Lower leg skin (tissue), 2 donors: ENCODE measurements around a stretch of chr16.

DNA sequence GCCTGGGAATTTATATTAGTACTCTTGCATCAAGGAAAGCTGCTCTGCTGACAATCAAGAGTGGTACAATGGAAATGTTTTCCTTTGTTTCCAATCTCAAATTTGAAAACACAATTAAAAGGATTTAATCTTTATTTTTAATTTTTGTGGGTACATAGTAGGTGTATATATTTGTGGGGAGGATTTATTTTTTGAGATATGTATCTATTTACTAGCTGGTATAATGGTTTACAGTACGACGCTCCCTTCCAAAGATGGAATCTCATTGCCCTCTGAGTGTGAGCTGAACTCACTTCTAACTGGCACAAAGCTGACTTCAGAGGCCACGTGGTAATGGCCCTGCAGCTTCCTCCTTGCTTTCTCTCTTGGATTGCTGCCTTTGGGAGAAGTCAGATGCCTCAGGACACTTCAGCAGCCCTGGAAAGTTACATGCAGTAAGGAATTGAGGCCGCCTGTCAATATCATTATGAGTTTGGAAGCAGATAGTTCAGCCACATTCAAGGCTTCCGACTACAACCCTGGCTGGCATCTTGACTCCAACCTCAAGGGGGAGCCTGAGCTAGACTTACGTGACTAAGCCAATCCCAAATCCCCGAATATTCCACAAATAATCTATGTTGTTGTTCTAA lies 13.8 kb downstream of the CEP20 start:
- PRO-cap = no peak
- RAMPAGE, long total RNA, 2 experiments = no peak in any of the 2 experiments

GRCh38 chr16:16009204-16010244 lies 60.1 kb downstream of the ABCC1 start:
- PRO-cap = no peak
- RAMPAGE, long total RNA, 2 experiments = no peak in any of the 2 experiments

- PRO-cap = no peak
- RAMPAGE, long total RNA, 2 experiments = no peak in any of the 2 experiments
These were observed 98.6 kb downstream of the ABCC1 start for GRCh38 chr16:16048060-16048432.

DNA sequence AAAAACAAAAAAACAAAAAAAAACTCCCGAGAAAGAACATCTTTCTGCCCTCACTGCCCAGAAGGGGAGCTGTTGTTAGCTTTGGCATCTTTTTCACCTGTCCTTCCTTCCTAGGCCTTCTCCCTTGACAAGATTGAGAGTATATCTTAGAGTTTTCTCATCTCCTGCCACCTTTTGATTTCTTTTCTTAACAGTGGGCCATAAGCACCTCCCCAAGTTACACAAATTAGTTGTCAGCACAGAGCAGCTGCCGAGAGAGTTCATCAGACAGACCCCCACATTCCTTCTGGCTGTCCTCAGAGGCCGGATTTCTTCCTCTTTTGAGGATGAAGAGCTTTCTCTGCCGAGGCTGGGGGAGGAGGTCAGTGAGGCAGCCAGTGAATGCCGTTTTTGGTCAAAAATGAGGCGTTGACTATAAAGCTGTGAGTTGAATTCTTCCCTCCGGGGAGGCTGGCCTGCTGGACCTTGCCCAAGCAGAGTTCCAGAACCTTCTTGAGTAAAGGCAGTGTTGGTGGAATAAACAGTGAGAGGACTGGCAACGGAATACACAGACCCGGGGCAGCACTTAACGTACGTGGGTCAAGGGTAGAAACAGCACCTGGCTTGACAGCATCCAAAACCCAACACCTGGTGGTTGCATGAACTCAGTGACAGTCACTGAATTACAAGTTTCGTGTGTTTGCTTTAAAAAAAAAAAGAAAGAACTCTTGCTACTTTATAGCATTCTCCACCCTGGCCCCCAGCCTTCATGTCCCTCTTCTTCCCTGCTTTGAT lies 126.9 kb downstream of the ABCC6 start:
- PRO-cap = no peak
- RAMPAGE, long total RNA, 2 experiments = no peak in any of the 2 experiments

- PRO-cap = no peak
- RAMPAGE, long total RNA, 2 experiments = no peak in any of the 2 experiments
These were observed 122.6 kb downstream of the ABCC6 start for GRCh38 chr16:16100719-16101125.

DNA sequence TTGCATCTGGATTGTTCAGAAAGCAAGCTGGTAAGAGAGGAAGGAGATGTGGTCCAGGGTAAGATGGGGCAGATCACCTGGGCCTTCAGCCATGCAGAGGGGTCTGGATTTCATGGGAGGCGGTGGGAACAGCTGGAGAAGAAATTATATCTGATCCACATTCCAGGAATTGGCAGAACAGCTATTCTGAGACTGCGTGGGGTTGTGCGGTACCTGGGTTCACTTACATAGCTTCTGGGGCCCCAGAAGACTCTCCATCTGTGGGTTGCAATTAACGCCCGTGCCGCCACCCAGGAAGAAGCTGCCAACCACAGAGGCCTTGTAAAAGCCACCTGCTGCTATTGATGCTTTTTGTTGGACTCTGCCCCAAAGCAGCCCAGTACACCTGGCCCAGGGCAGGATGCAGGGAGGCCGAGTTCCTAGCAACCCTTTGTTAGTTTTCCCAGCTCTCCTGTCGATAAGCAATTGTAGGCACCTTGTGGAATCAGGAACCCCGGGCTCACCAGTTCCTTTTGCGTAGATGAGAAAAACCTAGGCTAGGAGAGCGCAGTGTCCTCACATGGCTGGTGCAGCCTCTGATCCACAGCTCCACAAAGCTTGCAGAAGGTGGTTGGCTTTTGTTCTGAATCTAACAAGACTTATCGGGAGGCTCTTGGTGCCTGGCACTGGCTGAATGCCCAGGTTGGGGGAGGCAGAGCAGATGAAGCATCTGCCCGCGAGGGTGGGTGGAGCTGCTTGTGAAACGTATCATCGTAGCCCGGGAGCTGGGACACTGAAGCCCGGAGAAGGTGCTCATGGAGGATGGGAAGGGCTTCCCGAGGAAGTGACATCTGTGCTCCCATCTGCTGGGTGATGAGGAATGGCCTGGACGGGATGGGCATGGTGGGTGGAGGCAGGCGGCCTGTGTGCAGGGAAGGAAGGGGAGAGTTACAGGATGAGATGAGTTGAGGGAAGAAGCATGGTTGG lies 103.2 kb downstream of the ABCC6 start:
- PRO-cap = no peak
- RAMPAGE, long total RNA, 2 experiments = no peak in any of the 2 experiments

GRCh38 chr16:16149714-16150781 lies 73.2 kb downstream of the ABCC6 start:
- PRO-cap = no peak
- RAMPAGE, long total RNA, 2 experiments = no peak in any of the 2 experiments

DNA sequence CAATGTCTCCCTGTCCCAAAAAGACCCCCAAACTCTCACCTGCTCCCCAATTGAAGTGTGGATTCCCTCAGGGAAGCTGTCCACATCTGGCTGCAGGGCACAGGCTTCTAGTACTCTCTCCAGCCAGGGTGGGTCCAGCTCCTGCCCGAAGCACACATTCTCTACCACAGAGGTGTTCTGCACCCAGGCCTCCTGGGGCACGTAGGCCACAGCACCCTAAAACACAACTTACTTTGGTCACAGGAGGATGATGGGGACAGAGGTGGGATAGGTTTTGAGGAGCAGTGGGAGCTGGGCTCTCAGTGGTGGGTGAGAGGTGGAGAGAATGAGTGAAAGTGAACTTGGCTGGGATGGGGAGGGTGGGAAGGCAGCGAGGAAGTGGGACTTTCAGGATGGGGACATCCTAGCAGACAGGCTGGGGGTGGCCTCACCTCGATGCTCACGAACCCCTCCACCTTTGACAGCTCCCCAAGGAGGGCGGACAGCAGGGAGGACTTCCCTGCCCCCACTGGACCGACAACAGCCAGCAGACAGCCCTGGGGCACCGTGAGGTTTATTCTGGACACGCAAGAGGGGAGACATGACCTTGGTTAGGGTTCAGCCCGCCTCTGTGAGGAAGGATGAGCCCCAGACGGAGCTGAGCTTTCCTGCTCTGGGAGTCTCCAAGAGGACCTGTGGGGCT lies 40.8 kb downstream of the ABCC6 start:
- PRO-cap = no peak
- RAMPAGE, long total RNA, 2 experiments = no peak in any of the 2 experiments

DNA sequence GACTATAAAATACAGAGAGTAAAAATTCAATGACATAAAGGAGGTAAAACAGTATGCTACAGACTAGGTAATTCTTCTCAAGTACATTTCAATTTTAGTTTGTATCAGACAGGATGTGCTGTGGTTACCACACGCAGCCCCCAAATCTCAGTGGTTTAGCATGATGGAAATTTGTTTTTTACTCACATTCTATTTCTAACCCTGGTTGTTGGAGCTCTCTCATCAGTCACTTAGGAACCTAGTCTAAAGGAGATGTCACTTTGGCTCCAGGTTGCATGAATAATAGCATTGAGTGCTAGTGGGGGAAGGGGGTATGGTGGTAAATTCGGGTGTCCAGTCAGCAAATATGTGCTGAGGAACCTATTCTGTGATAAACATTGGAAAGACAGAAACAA lies 444.0 kb downstream of the XYLT1 start:
- PRO-cap = no peak
- RAMPAGE, long total RNA, 2 experiments = no peak in any of the 2 experiments

DNA sequence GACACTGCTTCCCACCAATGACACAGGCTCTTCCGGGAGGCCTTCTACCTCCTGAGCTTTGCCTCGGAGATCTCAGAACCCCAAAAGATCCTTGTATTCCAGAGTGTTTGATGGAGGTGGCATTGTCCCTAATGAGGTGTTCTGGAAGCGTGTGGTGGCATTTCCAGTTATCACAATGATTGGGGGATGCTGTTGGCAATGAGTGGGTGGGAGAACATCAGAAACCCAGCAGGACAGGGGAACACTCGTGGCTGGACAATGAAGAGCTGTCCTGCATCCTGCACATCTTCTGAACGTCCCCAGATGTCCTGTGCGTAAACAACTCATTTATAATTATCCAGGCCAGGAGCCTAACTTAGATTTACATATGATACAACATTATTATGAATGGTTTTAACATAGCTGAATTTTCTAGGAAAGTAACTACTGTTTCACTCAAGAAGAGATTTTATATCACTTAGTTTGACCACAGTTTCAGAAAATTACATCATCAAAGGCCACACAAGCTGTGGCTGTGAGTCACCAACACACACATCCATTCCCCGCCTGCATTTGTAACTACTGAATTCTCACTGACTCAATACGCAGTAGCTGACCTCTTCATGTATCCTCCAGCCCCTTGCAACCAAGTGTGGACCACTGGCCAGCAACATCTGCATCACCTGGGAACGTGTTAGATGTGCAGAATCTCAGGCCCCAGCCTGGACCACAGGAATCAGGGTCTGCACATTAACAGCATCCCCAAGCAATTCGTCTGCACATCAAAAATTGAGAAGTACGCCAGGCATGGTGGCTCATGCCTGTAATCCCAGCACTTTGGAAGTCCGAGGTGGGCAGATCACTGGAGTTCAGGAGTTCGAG lies 197.7 kb downstream of the XYLT1 start:
- PRO-cap = no peak
- RAMPAGE, long total RNA, 2 experiments = no peak in any of the 2 experiments

- PRO-cap = no peak
- RAMPAGE, long total RNA, 2 experiments = no peak in any of the 2 experiments
These were observed 130.6 kb downstream of the XYLT1 start for GRCh38 chr16:17339745-17340990.

DNA sequence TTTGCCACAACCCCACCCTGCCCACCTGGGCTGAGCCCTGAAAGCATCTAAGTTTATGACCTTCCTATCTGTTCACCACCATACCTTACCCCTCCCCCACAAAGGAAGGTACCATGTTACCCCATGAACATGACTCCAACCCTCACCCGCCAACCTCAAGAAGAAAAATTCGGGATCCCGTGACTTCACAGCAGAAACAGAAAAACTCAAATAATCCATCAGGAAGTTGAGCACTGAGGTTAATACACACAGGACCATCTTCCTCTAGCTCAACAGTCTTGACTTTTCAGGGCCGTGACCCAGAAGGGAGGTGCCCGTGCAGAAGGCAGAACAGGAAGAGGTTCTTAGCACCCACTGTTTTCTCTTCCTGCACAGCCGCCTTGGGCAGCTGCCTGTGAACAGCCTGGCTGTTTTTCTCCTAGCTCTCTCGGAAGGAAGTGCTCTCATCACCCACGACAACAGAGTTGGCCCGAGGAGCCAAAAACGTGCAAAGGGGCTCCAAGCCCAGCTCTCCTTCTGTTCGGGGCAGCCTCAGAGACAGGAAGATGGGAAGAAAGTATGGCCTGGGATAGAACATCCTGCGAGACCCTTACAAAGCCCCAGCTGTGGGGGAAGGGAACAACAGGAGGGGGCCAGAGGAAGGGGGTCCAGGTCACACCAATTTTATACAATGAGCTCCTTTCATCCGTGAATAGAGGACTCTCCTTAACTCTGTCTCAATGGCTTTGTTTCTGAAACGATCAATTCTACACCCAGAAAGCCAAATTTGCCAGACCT lies 101.1 kb downstream of the XYLT1 start:
- PRO-cap = no peak
- RAMPAGE, long total RNA, 2 experiments = no peak in any of the 2 experiments

DNA sequence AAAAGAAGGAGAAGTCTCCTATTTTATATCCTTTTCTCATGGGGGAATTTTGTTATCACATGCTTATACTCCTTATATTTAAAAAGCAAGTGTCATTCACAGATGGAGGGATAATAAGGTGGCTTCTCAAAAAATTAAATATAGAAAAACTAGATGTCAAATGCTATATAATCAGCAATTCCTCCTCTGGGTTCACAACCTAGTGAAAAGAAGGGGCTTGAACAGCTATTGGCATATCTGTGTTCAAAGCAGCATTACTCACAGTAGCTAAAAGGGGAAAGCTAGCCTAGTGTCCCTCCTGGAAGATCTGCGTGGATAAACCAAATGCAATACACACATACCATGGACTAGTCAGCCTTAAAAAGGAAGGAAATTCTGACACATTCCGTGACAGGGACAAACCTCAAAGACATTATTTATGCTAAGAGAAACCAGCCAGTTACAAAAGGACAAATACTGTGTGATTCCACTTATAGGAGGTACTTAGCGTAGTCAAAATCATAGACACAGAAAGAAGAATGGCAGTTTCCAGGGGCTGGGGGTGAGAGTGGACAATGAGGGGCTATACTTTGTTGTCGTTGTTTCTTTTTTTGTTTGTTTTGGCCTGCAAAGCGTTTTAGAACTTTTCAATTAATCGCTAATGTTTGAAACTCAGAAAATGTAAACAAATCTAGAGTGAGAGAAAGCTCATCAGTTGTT lies 90.2 kb downstream of the XYLT1 start:
- PRO-cap = no peak
- RAMPAGE, long total RNA, 2 experiments = no peak in any of the 2 experiments

- PRO-cap = no peak
- RAMPAGE, long total RNA, 2 experiments = no peak in any of the 2 experiments
These were observed 73.9 kb downstream of the XYLT1 start for GRCh38 chr16:17396770-17397428.

GRCh38 chr16:17405021-17405980 lies 65.5 kb downstream of the XYLT1 start:
- PRO-cap = no peak
- RAMPAGE, long total RNA, 2 experiments = no peak in any of the 2 experiments

GRCh38 chr16:17441548-17441839 lies 29.3 kb downstream of the XYLT1 start:
- PRO-cap = no peak
- RAMPAGE, long total RNA, 2 experiments = no peak in any of the 2 experiments

- PRO-cap = no peak
- RAMPAGE, long total RNA, 2 experiments = no peak in any of the 2 experiments
These were observed 5.1 kb downstream of the XYLT1 start for GRCh38 chr16:17465298-17466351.

GRCh38 chr16:17468905-17469299 lies 1.9 kb downstream of the XYLT1 start:
- PRO-cap = bidirectional peak, plus-strand start at chr16:17469338, minus-strand start at chr16:17469226
- RAMPAGE, long total RNA, 2 experiments = no peak in any of the 2 experiments

DNA sequence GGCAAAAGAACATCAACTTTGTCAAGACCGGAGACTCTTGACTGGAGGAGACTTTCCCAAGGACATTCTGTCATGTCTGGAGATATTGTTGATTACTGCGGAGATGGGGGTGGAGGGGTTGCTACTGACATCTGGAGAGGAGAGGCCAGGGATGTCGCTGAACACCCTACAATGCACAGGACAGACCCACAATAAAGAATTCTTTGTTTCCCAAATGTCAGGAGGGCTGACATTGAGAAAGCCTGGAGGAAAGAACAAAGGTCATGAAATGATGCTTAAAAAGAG lies 122.3 kb upstream of the XYLT1 start:
- PRO-cap = no peak
- RAMPAGE, long total RNA, 2 experiments = no peak in any of the 2 experiments

DNA sequence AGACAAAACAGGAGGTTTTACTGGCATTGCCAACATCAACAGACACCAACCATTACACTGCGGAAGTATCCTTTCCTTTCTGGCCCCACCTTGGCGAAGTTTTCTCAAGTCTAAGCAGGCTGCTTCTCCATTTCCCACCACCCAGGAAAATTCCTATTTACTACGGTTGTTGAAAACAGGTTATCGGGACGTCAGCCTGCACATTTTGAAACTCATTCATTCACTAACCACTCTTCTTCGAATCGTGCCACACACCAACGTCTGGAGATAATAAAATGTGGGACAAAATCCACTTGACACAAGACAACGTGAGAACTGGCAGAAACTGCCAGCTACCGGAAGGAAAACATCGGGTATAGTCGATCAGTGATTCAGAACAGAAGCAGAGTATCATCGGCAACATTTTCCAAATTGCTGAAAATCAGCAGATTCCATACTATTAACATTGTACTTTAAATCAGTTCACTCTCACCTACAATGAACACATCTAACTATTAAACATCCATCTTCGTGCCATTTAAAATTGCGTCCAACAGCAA lies 935 bp downstream of the RPS15A start:
- PRO-cap = no peak
- RAMPAGE, long total RNA, 2 experiments = no peak in any of the 2 experiments